Iris pigment epithelial cell (primary cell): ENCODE measurements around the genes DBX1 and CCDC179.

GRCh38 chr11:19511492-19512251, 201.0 kb upstream of the NAV2 start:
- RRBS, result no CpG with 5 or more reads among the region's 9 CpGs

GRCh38 chr11:19672546-19672962, 40.1 kb upstream of the NAV2 start:
- RRBS, result no CpG with 5 or more reads among the region's 1 CpG

DNA sequence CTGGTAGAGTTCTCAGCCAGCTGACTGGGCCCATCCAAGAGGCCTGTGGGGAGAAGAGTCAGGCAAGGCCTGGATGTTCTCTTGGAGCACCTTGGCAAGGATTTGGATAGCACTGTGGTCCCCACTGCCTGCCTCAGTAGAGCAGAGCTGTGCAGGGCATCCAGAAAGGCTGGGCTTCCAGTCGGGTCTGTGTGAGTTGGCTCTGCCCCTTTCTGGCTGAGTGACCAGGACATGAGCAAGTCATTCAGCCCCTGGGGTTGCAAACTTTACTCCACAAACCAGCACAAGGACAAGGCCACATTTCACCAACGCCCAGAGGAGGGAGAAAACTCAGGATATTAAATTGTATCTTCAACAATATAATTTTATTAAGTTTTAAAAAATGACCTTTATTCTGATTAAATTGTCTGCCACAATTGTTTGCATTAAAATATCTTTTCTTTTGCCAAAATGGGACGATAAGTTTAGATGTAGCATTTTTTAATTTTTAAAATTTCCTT, 29.1 kb upstream of the NAV2 start:
- RRBS, result no CpG with 5 or more reads among the region's 3 CpGs

GRCh38 chr11:19727157-19727656, 14.6 kb downstream of the NAV2 start:
- RRBS, result no CpG with 5 or more reads among the region's 1 CpG

DNA sequence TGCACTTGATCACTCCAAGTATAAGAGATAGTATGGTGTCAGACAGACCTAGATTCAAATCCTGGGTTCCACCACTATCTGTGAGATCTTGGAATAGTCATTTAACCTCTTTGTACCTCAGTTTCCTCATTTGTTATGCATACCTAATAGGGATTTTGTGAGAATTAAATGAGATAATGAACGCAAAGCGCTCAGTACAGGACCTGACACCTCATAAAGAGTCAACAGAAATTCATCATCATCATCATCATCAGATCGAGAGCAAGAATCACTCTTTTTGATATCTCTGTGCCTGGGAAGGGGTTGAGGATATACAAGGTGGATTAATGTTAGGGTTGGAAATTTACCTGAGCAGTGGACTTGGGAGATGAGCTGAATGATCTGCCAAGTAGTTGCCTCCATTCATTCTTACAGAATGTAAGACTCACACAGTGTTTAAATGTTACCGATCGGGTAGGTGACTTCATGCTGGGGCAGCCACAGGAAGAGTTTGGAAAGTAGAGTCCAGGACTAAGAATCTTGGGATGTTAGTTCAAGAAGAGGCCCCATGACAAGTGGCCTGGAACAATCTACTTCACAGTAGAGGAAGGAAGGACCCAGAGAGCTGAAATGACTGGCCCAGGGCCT, 72.1 kb downstream of the NAV2 start:
- RRBS, result no CpG with 5 or more reads among the region's 5 CpGs

- RRBS, result no CpG with 5 or more reads among the region's 7 CpGs
Observed at GRCh38 chr11:19919172-19919659, 206.6 kb downstream of the NAV2 start.

DNA sequence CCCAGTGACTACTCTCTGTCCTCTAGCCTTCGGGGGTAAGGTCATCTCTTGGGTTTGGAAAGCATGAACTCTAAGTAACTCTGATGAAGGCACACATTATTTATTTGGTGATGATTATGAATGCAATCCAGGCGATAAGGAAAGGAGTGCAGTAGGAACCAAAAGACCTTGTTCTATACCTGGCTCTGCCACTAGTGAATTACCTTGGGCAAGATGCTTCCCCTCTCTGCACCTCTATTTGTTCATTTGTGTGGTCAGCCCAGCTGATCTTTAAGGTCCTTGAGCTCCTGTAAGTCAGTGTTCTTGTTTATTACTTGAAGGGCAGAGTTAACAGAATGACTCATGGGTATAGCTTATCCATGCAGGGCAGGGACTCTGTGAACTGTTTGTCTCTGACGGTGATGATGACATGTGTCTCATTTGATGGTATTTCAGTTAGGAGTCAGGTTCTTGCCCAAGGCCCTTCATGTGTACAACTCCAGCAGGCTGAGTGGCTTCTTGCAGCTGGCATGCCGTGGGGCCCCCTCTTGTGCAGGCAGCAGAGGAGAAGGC, 165.3 kb downstream of the DBX1 start:
- RRBS, result no CpG with 5 or more reads among the region's 4 CpGs

DNA sequence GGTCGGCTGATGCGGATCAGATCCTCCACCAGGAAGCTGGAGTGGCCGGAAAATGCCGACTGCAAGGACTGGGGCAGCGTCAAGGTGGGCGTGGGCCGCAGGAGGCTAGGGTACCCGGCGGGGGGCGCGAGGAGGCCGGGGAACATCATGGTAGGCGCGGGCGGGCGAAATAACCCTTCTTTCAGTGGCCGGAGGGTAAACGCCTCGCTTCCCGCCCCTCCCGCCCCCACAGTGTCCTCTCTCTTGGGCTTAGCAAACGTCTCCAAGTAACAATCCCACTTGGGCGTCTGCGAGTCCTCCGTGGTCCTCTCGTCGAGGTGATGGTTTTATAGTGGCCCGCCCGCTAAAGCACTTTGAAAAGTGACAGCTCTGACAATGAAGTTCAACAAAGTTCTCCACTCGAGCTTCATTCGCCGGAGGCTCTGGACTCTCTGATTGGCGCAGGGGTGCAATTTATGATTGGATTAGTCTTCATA, at the start of gene DBX1:
Gene DBX1 (minus strand): TSS at position 300 of the 476 bp plus-strand sequence.
- RRBS, result 5% methylated on average over 14 of the region's 33 CpGs

- RRBS, result no CpG with 5 or more reads among the region's 2 CpGs
Observed at GRCh38 chr11:20238692-20239117, 78.4 kb upstream of the DBX1 start.

- RRBS, result no CpG with 5 or more reads among the region's 7 CpGs
Observed at GRCh38 chr11:20382758-20383734, 4.5 kb upstream of the PRMT3 start.

DNA sequence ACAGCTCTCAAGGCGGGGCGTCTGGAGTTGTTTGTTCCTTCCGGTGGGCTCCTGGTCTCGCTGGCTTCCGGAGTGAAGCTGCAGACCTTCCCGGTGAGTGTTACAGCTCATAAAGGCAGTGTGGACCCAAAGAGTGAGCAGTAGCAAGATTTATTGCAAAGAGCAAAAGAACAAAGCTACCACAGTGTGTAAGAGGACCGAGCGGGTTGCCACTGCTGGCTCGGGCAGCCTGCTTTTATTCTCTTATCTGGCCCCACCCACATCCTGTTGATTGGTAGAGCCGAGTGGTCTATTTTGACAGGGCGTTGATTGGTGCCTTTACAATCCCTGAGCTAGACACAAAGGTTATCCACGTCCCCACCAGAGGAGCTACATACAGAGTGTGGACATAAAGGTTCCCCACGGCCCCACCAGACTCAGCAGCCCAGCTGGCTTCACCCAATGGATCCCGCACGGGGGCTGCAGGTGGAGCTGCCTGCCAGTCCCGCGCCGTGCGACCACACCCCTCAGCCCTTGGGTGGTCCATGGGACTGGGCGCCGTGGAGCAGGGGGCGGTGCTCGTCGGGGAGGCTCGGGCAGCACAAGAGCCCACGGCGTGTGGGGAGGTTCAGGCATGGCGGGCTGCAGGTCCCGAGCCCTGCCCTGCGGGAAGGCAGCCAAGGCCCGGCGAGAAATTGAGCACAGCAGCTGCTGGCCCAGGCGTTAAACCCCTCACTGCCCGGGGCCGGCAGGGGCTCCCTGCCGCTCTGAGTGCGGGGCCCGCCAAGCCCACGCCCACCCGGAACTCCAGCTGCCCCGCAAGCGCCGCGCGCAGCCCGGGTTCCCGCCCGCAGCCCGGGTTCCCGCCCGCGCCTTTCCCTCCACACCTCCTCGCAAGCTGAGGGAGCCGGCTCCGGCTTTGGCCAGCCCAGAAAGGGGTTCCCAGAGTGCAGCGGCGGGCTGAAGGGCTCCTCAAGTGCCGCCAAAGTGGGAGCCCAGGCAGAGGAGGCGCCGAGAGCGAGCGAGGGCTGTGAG, 439.9 kb upstream of the ANO5 start:
- RRBS, result no CpG with 5 or more reads among the region's 62 CpGs

DNA sequence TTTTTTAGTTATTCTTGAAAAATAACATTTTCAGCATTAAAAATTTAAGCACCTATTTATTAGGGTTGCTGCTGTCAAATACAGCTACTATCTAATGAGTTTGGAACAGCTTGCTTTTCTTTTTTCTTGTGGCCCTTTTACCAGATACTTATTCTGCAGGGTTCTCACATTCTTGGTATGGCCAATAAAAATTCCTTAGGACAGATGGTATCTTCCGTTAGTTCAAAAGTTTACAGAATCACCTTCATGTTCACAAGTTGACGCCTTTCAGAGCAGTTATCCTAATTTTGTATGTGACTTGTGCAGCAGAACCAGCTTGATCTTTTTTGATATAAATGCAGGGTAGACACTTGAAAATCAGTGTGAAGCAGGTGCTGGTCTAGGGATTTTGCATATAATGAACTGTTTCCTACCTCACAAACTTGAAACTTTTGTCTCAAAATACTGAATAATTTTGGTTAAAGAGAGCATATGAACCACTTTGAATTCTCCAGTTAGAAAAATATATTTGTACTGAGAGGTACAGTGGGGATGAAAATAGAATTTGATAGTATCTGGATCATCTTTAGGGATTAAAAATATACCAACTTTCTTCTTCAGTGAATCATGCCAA, 13.7 kb downstream of the GAS2 start:
- RRBS, result no CpG with 5 or more reads among the region's 2 CpGs

- RRBS, result no CpG with 5 or more reads among the region's 4 CpGs
Observed at GRCh38 chr11:22860239-22860638, at the start of gene CCDC179. Gene CCDC179, minus strand, starts transcription at chr11:22860474.

DNA sequence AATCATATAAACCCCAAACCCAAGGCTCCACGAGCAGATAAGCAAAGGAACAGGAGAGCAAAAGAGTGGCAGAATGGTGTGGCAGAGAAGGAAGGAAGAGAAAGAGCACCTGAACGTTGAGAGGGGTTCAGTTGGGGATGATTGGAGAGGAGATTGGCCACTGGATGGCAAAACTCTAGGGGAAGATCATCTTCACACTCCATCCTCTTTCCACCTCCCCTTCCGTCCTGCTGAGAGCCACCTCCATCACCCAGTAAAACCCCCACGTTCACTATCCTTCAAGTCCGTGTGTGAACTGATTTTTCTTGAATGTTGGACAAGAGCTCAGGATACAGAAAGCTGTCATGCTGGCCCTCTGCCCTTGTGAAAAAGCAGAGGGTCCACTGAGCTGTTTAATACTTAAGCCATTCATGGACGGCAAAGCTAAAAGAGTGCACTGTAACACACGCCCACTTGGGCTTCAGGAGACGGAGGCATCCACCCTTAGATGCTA, 175.1 kb upstream of the CCDC179 start:
- RRBS, result no CpG with 5 or more reads among the region's 8 CpGs

- RRBS, result no CpG with 5 or more reads among the region's 6 CpGs
Observed at GRCh38 chr11:26575886-26576232, 3.8 kb upstream of the MUC15 start.

- RRBS, result no CpG with 5 or more reads among the region's 3 CpGs
Observed at GRCh38 chr11:26947370-26948126, 46.4 kb upstream of the FIBIN start.

DNA sequence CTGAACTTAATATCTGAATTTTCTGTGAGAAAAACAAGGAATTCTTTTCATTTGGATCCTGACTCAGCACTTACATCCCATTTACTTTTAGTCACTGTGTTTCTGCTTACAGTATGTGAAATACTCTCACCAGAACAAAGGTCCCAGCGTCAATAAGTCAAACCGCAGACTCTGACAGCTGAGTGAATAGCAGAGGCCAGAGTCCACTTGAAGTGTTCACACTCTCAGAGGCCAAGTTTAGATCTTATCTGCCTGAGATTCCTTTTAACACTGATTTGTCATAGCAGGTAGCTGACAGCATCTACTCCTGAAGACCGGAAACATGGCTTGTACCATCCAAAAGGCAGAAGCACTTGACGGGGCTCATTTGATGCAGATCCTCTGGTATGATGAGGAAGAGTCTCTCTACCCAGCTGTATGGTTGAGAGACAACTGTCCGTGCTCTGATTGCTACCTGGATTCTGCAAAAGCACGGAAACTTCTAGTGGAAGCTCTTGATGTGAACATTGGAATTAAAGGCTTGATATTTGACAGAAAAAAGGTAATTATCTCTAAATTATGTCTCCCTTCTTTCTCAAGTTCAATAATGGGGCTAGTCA, 14.6 kb downstream of the BBOX1 start:
- RRBS, result no CpG with 5 or more reads among the region's 6 CpGs

GRCh38 chr11:27094286-27094521, 53.6 kb downstream of the BBOX1 start:
- RRBS, result no CpG with 5 or more reads among the region's 2 CpGs

DNA sequence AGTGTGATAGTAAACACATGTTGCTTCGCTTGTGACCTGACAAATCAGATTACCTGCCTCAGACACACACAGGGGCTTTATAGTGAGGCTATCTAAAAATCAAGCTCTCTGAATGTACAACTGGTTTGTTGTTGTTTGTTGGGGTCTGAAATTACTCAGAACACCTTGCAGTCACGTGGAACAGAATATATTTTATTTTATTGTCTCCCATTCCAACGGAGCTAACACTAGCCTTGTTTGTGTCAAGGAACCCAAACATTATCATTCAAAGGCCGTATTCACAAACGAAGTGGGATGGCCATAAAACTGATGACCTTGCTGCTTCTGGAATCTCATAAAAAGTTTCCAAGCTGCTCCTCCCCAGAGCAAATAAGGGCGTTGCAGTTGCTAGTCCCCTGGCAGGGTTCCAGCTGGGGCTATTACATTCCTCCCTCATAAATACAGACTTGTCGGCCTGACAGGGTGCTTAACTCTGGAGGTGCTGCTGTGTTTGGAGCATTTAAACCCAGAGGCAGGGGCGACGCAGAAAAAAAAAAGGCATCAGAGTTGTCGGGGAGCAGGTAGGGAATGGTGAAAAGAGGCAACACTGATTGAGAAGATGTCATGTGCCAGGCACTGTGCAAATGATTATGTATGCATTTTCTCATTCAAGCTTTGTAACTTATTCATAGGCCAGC, 161.1 kb downstream of the CCDC34 start:
- RRBS, result no CpG with 5 or more reads among the region's 10 CpGs

GRCh38 chr11:27405205-27406055, 42.4 kb upstream of the CCDC34 start:
- RRBS, result no CpG with 5 or more reads among the region's 6 CpGs